Melanocyte of skin (primary cell): ENCODE measurements around the gene CFHR4.

DNA sequence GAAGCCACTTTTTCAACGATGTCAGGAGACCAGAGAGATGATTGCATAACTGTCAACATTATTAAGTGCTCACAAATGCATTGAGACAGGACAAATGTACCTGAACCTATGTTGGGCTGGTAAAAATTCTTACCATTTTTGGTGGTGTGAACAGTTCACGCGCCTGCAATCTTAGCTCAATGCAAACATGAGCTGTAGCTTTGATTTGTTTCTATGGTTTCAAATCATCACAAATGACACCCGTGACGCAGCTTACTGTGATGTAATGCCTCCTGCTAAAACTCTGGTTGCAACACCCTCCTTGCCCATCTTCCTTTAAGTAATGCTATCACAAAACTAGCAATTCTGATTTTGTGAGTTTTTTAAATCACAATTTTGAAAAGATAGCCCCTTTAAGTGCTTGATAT is 104.3 kb downstream of the UCHL5 start:
- CAGE, long polyA plus RNA, 2 experiments = no peak in any of the 2 experiments

DNA sequence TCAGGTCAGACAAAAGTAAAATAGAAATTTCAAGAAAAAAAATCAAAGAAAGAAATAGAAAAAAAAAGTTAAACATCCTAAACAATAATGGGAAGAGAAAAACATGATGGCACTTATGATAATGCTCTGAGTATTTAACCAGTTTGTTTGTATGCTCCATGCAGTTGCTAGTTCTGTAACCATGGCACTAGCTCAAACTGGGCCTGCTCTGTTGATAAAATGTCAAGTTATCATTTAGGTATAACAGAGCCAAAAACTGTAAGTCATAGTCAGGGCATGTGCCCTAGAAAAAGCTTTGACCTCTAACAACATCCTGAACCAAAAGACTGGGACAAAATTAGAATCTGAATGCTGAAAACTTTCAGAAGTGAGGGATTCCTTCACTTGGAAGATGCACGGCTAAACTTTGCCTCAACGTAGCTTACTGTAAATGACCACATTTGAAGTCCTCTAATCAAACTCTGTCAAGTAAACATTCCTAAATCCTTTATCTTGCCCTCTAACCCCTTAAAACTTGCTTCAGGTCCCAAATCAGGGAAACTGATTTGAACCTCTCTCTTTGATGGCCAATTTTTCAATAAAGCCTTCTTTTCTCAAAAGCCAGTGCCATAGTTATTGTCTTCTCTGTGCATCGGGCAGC is 148.8 kb downstream of the KCNT2 start:
- CAGE, long polyA plus RNA, 2 experiments = no peak in any of the 2 experiments

DNA sequence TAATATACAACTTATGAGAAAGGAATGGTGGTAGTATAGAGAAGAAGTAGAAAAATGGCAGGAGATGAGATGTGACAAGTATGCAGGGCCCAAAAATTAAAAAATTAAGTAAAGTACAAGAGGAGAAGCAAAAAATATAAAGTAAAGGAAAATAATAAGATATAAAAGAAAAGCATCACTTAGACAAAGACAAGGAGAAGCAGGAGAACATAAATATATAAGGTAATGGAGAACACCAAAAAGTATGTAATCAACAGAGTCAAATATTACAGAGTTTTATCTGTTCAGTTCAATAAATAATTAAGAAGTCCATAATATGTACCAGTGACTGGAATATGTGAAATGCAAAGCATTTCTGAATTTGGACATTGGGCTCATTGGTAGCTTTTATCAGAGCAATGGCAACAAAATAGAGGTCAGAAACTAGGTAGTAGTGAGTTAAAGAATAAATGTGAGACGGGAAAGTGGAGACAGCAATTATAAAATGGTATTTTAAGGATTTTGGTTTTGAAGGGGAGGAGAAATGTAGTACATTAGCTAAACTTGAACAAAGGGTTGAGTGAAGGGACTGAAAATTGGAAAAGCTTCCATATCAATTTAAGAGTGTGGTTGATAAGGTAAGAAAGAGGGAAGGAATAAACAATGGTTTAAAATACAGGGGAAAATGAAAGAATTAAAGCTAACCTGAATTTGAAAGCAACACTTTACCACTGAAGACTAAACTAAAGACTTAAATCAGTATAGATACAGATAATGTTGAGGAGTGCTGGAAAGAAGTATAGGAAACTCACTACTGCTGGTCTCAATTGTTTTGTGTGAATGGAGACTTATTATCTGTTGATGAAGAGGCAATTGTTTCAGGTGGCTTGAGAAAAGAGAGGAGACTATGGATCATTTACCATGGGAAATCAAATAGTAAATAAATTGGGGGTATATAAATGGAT is 31.4 kb downstream of the CFH start:
- CAGE, long polyA plus RNA, 2 experiments = no peak in any of the 2 experiments

DNA sequence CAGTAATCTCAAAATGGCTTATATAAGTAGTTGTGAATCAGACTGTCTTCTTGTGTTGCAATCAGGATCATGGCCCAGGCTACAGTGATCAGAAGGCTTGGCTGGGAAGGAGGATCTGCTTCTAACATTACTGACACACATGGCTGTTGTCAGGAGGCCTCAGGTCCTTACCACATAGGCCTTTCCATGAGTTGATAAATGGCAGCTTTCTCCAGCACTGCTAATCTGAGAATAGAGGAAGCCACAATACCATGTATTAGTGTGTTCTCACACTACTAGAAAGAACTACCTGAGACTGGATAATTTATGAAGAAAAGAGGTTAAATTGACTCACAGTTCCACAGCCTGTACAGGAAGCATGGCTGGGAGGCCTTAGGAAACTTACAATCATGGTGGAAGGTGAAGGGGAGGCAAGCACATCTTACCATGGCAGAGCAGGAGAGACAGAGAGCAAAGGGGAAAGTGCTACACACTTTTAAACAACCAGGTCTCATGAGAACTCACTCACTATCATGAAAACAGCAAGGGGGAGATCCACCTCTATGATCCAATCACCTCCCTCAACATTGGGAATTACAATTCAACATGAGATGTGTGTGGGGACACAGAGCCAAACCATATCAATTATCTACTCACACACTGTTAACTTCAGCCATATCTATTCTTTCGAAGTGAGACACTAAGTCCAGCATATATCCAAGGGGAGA is 33.9 kb downstream of the CFH start:
- CAGE, long polyA plus RNA, 2 experiments = no peak in any of the 2 experiments

DNA sequence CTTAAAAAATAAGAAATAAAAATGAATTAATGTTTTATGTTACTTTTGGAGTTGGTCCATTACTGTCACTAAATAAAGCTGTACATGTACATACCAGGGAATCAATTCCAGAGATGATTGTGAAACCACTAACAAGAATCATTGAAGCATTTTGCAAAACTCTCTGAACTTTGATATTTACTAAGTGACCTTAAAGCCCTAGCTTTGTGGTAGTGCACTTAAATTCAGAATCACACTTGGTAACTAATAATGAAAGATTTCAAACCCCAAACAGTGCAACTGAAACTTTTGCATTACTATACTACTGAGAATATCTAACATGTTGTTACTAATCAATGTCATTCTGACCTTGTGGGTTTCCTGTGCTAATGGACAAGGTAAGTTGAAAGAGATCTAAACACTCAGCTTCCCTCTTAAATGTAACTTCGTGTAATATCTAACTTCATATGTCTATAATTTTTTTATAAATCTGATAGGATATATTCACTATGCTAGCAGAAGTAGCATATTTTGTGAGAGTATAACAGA is at the start of gene CFHR4:
Gene CFHR4, plus strand, starts transcription at position 221 of the 528 bp plus-strand sequence.
- CAGE, long polyA plus RNA, 2 experiments = no peak in any of the 2 experiments

GRCh38 chr1:197103266-197104297 is 36.5 kb upstream of the F13B start:
- CAGE, long polyA plus RNA, 2 experiments = no peak in any of the 2 experiments

DNA sequence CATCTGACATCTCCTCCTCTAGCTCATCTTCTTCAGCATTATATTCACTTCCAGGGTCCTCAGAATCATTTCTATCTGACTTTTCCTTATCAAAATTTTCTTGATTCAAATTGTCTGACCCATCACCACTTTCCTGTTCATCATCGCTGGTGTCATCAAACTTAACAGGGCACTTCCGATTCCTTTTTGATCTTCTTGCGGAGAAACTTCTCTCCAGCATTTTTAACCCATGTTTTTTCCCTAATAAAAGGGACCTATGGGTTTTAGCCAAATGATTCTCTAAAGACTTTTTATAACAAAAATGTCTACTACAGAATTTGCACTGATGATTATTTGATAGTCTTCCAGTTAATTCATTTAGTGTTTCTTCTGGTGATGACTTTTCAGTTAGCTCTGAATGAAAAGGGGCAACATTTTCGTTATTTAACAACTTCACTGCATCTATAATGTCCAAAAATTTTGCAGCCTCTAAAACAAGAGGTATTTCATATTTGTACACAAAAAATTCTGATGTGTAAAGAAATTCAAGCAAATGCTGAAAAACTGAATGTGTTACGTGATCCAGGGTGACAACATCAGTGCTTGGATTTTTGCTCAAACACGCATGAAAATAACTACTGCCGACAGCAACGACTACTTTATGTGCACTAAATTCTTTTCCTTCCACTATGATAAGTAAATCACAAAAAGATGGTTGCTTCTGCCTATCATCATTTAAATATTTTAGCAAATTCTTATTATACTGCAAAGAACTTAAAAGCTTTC is 1.4 kb downstream of the ZBTB41 start:
- CAGE, long polyA plus RNA, 2 experiments = no peak in any of the 2 experiments

DNA sequence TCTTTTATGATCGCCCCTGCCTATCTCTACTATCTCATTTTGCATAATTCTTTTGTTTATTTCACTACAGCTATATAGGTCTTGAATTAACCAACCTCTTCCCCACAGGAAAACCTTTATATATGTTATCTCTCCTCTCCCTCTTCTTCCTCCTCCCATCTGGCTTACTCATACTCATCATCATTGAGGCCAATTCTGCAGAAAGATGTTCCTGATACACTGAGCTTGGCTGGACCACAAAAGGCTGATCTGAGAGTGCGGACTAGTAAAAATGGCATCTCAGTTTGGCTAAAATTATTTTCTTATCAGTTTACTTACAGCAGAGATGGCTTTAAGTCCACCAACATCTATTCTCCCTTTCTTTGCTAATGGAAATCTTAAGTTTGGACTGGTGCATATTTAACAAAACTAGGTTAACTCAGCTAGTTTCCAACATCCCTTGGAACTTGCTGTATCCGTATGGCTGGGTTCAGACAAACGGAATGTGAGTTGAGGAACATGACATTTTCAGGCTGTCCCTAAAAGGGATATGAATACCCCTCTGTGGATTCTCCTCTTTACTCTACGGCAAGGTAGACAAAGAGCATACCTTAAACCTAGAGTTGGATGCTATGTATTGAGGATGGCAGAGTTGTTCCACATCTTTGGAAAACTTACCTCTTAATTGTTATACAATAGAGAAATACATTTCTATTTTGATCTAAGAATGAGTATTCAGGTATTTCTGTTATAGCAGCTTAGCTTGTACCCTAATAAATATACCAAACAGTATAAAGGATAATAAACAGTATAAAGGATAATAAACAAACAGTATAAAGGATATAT is 175.2 kb downstream of the DENND1B start:
- CAGE, long polyA plus RNA, 2 experiments = no peak in any of the 2 experiments

DNA sequence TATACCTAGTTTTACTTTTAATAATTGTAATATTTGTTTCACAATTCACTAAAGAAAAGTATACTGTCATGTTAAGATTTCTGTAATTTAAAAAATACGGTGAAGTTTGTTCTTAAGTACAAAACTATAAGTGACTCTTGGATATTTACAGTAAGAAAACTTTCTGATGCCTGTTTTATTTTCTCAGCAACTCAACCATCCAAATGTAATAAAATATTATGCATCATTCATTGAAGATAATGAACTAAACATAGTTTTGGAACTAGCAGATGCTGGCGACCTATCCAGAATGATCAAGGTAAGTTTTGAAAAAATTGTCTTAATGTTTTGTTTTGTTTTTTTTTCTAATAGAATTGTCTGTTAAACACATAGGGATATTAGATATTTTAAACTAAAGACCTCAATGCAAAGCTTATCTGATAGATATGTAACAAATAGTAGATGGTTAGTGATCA is 107.2 kb downstream of the NEK7 start:
- CAGE, long polyA plus RNA, 2 experiments = no peak in any of the 2 experiments

- CAGE, long polyA plus RNA, 2 experiments = no peak in any of the 2 experiments
These were observed 97.1 kb downstream of the ATP6V1G3 start for GRCh38 chr1:198443180-198443908.

- CAGE, long polyA plus RNA, 2 experiments = no peak in any of the 2 experiments
These were observed 19.0 kb upstream of the PTPRC start for GRCh38 chr1:198619796-198620205.

DNA sequence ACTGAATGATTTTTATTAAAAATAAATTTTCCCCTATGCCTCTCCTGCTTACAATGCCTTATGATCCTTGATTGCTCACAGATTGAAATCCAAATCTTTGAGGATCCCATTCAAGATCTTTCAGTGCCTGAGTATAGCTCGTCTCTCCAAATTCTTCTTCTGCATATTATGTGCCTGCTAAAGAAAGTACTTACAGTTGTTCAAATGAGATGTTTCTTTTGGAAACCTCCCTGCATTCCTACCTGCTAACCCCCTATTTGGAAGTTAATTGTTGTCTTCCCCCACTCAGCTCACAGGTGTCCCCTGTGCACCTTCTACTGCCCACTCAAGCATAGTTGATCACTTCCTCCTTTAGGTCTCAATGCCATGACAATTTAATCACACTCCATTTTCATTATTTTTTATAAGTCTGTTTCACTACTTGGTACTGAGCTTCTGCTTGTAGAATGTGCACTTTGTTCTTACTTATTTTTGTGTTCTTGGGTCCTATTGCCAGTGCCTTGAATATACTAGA is 16.3 kb upstream of the PTPRC start:
- CAGE, long polyA plus RNA, 2 experiments = no peak in any of the 2 experiments

DNA sequence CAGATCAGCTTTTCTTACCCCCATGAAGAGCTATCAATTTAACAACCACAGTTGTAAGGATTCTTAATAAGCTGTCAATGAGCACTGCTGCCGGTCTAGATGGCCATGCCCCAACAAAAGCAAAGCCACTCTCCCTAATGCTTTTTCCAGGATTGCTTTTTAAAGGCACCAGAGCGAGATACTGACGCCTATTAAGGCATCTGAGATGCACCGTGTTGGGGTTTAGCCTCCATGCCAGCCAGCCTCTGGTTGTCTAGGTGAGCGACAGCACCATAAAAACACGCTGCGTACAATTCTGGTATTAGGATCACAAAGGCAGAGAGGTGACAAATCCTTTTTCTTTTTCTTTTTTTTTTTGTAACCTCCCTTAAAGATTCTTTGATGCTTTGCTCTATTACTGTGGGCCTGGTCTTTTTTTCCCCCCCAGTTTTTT is 39.6 kb downstream of the PTPRC start:
- CAGE, long polyA plus RNA, 2 experiments = no peak in any of the 2 experiments

GRCh38 chr1:198682315-198682663 is 43.4 kb downstream of the PTPRC start:
- CAGE, long polyA plus RNA, 2 experiments = no peak in any of the 2 experiments

- CAGE, long polyA plus RNA, 2 experiments = no peak in any of the 2 experiments
These were observed 61.8 kb downstream of the PTPRC start for GRCh38 chr1:198700464-198701307.

DNA sequence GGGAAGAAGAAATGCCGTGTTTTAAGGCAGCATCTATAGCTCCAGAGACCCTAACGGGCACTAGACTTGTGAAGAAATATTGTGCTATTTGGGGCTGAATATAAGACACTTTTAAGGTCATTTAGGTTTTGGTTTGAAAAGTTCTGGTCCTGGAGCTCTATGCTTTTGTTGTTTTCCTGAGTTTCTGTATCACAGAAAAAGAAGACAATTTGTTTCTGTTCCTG is 78.5 kb downstream of the PTPRC start:
- CAGE, long polyA plus RNA, 2 experiments = no peak in any of the 2 experiments

GRCh38 chr1:198752009-198752228 is 113.1 kb downstream of the PTPRC start:
- CAGE, long polyA plus RNA, 2 experiments = no peak in any of the 2 experiments

DNA sequence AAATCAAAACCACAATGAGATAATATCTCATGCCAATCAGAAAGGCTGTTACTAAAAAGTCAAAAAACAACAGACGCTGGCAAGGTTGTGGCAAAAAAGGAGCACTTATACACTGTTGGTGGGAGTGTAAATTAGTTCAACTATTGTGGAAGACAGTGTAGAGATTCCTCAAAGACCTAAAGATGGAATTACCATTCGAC is 123.1 kb downstream of the PTPRC start:
- CAGE, long polyA plus RNA, 2 experiments = no peak in any of the 2 experiments

GRCh38 chr1:198937188-198937735 is 298.4 kb downstream of the PTPRC start:
- CAGE, long polyA plus RNA, 2 experiments = no peak in any of the 2 experiments

GRCh38 chr1:200028509-200029779 is 1.4 kb downstream of the NR5A2 start:
- CAGE, long polyA plus RNA, 2 experiments = no peak in any of the 2 experiments